GM12878 (cell line): ENCODE measurements around a stretch of chr7.

GRCh38 chr7:2787245-2787957 is 56.7 kb downstream of the GNA12 start:
- RAMPAGE, long total RNA = no peak
- RRBS, 2 experiments = no CpG with 5 or more reads among the region's 25 CpGs
CAGE:
- cytosol, long polyA minus RNA = no peak
- cytosol, long polyA plus RNA = no peak
- long polyA plus RNA = no peak
- nucleolus, long total RNA = no peak
- nucleus, long polyA plus RNA = no peak
- nucleus, long total RNA = no peak

GRCh38 chr7:2821148-2821869 is 22.8 kb downstream of the GNA12 start:
- RAMPAGE, long total RNA = no peak
- RRBS, 2 experiments = no CpG with 5 or more reads among the region's 12 CpGs
CAGE:
- cytosol, long polyA minus RNA = no peak
- cytosol, long polyA plus RNA = no peak
- long polyA plus RNA = no peak
- nucleolus, long total RNA = no peak
- nucleus, long polyA plus RNA = no peak
- nucleus, long total RNA = no peak

- RAMPAGE, long total RNA = no peak
- RRBS, 2 experiments = no CpG with 5 or more reads among the region's 11 CpGs
CAGE:
- cytosol, long polyA minus RNA = no peak
- cytosol, long polyA plus RNA = no peak
- long polyA plus RNA = no peak
- nucleolus, long total RNA = no peak
- nucleus, long polyA plus RNA = no peak
- nucleus, long total RNA = no peak
Observed at GRCh38 chr7:2880775-2881214, 36.7 kb upstream of the GNA12 start.

- RAMPAGE, long total RNA = no peak
- RRBS, 2 experiments = 41 to 62% methylated on average over 3 of the region's 14 CpGs
CAGE:
- cytosol, long polyA minus RNA = no peak
- cytosol, long polyA plus RNA = no peak
- long polyA plus RNA = no peak
- nucleolus, long total RNA = no peak
- nucleus, long polyA plus RNA = no peak
- nucleus, long total RNA = no peak
Observed at GRCh38 chr7:3028022-3028779, 15.5 kb downstream of the CARD11 start.

DNA sequence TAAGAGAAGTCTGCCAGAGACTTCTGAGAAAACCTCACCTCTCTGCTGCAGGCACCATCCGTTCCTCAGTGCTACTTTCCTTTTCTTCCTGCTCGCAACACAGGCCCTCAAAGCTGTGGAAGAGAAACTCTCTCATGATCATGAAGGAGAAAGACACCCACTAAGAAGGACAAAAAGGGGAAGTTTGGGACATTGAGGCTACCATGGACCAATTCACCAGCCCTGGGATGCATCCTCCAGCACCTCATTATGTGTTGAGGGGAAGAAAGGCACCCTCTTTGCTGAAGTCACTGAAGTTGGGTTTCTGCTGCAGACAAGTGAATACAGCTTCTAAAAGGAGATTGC is 77.0 kb upstream of the CARD11 start:
- RAMPAGE, long total RNA = no peak
- RRBS, 2 experiments = no CpG with 5 or more reads among the region's 2 CpGs
CAGE:
- cytosol, long polyA minus RNA = no peak
- cytosol, long polyA plus RNA = no peak
- long polyA plus RNA = no peak
- nucleolus, long total RNA = no peak
- nucleus, long polyA plus RNA = no peak
- nucleus, long total RNA = no peak

- RAMPAGE, long total RNA = no peak
- RRBS, 2 experiments = no CpG with 5 or more reads among the region's 6 CpGs
CAGE:
- cytosol, long polyA minus RNA = no peak
- cytosol, long polyA plus RNA = no peak
- long polyA plus RNA = no peak
- nucleolus, long total RNA = no peak
- nucleus, long polyA plus RNA = no peak
- nucleus, long total RNA = no peak
Observed at GRCh38 chr7:3216926-3217632, 84.0 kb upstream of the SDK1 start.

DNA sequence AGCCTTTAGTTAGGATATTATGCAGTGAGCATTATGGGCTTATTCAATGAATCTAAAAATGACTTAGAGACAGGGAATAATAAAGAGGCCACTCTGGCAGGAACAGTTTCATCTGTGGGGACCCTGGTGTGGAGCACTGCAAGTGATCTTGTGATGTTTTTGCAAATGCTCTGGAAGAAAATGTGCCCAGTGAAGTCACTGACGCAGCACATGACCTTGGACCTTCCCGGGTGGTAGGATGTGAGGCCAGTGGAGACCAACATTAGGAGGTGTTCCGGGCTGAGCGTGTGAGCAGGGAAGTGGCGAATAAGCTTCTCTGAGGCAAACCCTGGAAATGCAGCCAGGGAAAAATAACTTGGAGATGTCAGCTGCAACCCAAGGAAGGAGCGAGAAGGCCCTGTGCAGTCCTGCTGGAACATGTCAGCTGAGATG is 18.7 kb upstream of the SDK1 start:
- RAMPAGE, long total RNA = no peak
- RRBS, 2 experiments = 40 to 100% methylated on average over 1 to 2 of the region's 6 CpGs
CAGE:
- cytosol, long polyA minus RNA = no peak
- cytosol, long polyA plus RNA = no peak
- long polyA plus RNA = no peak
- nucleolus, long total RNA = no peak
- nucleus, long polyA plus RNA = no peak
- nucleus, long total RNA = no peak

DNA sequence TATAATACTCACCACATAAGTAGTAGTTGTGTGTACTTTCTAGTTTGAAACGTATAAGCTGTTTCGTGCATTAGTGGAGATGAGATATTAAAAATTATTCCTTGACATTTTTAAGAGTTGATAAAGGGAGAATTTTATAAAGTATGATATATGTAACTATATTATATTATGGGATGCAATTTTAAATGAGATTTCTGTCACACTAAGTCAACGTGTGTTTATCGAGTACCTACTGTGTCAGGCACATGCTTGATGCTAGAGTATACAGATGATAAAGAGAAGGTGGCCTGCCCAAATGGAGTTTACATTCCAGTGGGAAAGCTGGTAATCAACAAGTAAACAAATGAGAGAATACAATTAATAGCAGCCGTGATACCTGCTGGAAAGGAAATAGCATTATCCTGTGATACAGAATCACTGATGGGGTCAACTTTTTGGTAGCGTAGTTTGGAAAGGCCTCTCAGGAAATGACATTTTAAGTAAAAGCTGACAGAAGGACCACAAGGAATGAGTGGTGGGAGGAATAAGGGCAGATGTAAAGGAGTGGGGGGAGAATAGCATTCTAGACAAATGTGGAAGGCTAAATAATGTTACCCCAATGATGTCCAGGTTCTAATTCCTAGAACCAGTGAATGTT is 87.7 kb downstream of the SDK1 start:
- RAMPAGE, long total RNA = no peak
- RRBS, 2 experiments = no CpG with 5 or more reads among the region's 6 CpGs
CAGE:
- cytosol, long polyA minus RNA = no peak
- cytosol, long polyA plus RNA = no peak
- long polyA plus RNA = no peak
- nucleolus, long total RNA = no peak
- nucleus, long polyA plus RNA = no peak
- nucleus, long total RNA = no peak

DNA sequence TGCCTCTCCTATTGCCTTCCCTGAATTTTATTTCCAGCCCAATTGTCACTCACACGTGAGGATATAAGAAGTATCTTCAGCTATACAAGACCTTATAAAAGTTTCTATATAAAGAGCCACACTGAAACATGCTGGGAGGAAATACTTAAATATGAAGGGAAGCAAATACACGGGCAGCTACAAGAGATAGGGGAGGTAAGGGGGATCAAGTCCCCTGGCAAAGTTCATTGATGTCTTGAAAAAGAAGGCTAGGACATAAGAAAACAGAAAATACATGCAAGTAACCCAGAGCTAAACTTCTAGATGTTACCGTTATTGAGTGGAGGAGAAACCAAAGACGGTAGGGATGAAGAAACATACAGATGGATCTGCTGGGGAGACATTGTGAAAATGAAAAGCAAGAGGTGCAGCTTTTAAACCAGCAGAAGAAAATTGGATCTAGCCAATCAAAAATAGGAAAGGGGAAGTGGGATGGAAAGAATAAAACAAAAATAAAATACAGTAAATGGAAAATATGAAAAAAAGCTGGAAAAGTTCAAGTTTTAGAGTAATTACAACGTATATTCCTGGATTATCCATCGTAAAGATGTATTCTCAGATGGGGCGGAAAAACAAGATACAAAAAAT is 261.8 kb downstream of the SDK1 start:
- RAMPAGE, long total RNA = no peak
- RRBS, 2 experiments = no CpG with 5 or more reads among the region's 7 CpGs
CAGE:
- cytosol, long polyA minus RNA = no peak
- cytosol, long polyA plus RNA = no peak
- long polyA plus RNA = no peak
- nucleolus, long total RNA = no peak
- nucleus, long polyA plus RNA = no peak
- nucleus, long total RNA = no peak

- RAMPAGE, long total RNA = no peak
- RRBS, 2 experiments = no CpG with 5 or more reads among the region's 17 CpGs
CAGE:
- cytosol, long polyA minus RNA = no peak
- cytosol, long polyA plus RNA = no peak
- long polyA plus RNA = no peak
- nucleolus, long total RNA = no peak
- nucleus, long polyA plus RNA = no peak
- nucleus, long total RNA = no peak
Observed at GRCh38 chr7:4267608-4268169, 414.4 kb upstream of the FOXK1 start.

- RAMPAGE, long total RNA = no peak
- RRBS, 2 experiments = no CpG with 5 or more reads among the region's 15 CpGs
CAGE:
- cytosol, long polyA minus RNA = no peak
- cytosol, long polyA plus RNA = no peak
- long polyA plus RNA = no peak
- nucleolus, long total RNA = no peak
- nucleus, long polyA plus RNA = no peak
- nucleus, long total RNA = no peak
Observed at GRCh38 chr7:4700674-4701423, 18.8 kb downstream of the FOXK1 start.

DNA sequence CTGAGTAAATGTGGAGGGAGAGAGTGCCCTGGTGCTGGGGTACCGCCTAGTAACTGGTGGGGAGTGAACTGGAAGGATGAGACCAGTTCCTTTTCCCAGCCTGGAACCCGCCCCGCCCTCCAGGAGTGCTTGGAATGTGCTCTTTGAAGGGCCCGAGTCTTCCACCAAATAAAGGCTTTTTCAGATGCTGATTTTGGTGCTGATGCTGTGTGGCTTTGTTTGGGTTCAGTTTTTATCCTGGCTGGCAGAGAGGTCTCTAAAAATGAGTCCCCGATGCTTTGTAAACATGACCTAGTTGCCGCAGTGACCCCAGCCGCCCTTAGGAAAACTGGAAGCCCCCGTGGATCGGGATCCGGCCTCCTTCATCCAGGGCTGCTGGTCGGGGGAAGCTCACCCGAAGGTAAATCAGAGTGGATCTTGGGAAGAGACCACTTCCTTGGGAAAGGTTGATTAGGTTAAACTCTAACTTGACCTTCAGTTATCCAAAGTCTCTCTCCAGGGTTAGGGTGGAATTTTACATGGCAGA is 26.0 kb downstream of the FOXK1 start:
- RAMPAGE, long total RNA = no peak
- RRBS, 2 experiments = no CpG with 5 or more reads among the region's 12 CpGs
CAGE:
- cytosol, long polyA minus RNA = no peak
- cytosol, long polyA plus RNA = no peak
- long polyA plus RNA = no peak
- nucleolus, long total RNA = no peak
- nucleus, long polyA plus RNA = no peak
- nucleus, long total RNA = no peak

GRCh38 chr7:4713247-4713873 is 31.3 kb downstream of the FOXK1 start:
- RAMPAGE, long total RNA = no peak
- RRBS, 2 experiments = no CpG with 5 or more reads among the region's 27 CpGs
CAGE:
- cytosol, long polyA minus RNA = no peak
- cytosol, long polyA plus RNA = no peak
- long polyA plus RNA = no peak
- nucleolus, long total RNA = no peak
- nucleus, long polyA plus RNA = no peak
- nucleus, long total RNA = no peak

GRCh38 chr7:4819361-4819932 is 42.4 kb downstream of the PAPOLB start:
- RAMPAGE, long total RNA = no peak
- RRBS, 2 experiments = 57 to 66% methylated on average over 9 to 11 of the region's 27 CpGs
CAGE:
- cytosol, long polyA minus RNA = no peak
- cytosol, long polyA plus RNA = no peak
- long polyA plus RNA = no peak
- nucleolus, long total RNA = no peak
- nucleus, long polyA plus RNA = no peak
- nucleus, long total RNA = no peak

DNA sequence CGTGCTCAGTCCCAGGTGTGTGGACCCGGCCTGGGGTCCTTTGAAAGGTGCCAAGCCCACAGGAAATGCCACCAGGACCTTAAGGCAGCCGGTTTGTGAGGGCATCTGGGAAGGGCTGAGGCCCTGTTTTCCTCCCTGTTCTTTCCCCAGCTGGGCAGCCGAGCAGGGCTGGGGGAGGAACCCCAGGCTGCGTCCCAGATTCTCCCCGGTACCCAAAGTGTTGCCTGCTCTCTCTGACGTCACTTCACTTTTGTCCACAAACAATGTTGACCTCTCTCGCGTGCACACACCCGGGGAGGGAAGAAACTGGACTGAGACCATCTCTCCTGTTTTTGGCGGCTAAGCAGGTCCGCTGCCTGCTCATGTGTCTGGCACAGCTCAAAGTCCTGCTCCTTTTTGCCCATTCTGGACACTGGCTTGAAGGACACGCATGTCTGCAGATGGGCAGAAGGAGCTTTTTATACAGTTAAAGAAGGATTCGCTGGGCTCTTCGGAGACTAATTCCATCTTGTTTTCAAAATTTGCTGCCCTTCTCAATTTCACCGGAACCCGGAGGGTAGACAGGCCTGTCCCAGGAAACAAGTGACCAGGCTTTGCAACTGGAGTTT is 37.4 kb downstream of the PAPOLB start:
- RAMPAGE, long total RNA = no peak
- RRBS, 2 experiments = 47 to 48% methylated on average over 8 of the region's 17 CpGs
CAGE:
- cytosol, long polyA minus RNA = no peak
- cytosol, long polyA plus RNA = no peak
- long polyA plus RNA = no peak
- nucleolus, long total RNA = no peak
- nucleus, long polyA plus RNA = no peak
- nucleus, long total RNA = no peak

GRCh38 chr7:5144322-5144820 is 45.7 kb upstream of the WIPI2 start:
- RAMPAGE, long total RNA = no peak
- RRBS, 2 experiments = 2 to 20% methylated on average over 4 to 6 of the region's 27 CpGs
CAGE:
- cytosol, long polyA minus RNA = no peak
- cytosol, long polyA plus RNA = no peak
- long polyA plus RNA = no peak
- nucleolus, long total RNA = no peak
- nucleus, long polyA plus RNA = no peak
- nucleus, long total RNA = no peak

GRCh38 chr7:5212433-5212972 is 22.5 kb downstream of the WIPI2 start:
- RAMPAGE, long total RNA = no peak
- RRBS, 2 experiments = no CpG with 5 or more reads among the region's 12 CpGs
CAGE:
- cytosol, long polyA minus RNA = no peak
- cytosol, long polyA plus RNA = no peak
- long polyA plus RNA = no peak
- nucleolus, long total RNA = no peak
- nucleus, long polyA plus RNA = no peak
- nucleus, long total RNA = no peak

DNA sequence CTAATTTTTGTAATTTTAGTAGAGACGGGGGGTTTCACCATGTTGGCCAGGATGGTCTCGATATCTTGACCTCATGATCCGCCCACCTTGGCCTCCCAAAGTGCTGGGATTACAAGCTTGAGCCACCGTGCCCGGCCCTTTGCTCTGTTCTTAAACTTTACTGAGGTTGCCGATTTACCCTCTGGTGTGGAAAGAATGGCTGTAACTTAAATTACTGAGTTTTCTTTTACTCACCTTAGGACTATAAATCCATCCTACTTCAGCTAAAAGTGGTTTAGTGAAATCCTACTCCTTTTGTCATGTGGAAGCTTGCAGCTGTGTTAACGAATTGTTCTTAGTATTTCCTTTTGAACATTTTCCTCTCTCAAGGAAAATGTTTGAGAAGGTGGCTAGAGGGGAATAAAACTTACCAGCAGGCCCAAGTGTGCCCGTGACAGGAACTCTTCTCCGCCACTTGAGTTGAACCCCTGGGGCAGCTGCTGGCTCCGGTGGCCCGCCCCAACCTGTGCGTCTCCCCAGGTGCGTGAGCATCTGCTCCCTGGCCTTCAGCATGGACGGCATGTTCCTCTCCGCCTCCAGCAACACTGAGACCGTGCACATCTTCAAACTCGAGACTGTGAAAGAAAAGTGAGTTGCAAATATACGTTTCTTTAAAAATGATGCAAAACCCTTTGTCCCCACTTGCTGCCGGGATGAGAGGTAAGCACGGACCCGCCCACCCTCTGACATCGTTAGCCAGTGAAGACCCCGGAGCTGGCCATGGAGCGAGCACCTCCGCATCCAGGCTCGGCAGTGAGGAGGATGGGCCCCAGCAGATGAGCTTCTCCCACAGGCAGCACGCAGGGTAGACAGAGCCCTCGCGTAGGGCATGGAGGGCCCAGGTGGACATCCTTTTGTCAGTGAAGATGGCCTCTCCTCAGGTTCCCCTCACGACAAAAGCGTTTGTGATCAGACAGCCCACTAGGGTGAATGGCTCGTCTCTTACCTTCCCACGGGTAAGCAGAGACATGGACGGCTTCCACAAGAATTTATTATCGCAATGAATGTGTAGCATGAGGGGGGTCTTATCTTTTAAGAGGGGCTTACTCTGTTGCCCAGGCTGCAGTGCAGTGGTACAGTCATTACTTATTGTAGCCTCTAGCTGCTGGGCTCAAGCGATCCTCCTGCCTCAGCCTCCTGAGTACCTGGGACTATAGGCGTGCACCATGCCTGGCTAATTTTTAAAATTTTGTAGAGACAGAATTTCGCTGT is 35.7 kb downstream of the WIPI2 start:
- RAMPAGE, long total RNA = no peak
- RRBS, 2 experiments = 98% methylated on average over 5 of the region's 38 CpGs
CAGE:
- cytosol, long polyA minus RNA = no peak
- cytosol, long polyA plus RNA = no peak
- long polyA plus RNA = no peak
- nucleolus, long total RNA = no peak
- nucleus, long polyA plus RNA = no peak
- nucleus, long total RNA = no peak

GRCh38 chr7:5396416-5396873 is 27.2 kb downstream of the TNRC18 start:
- RAMPAGE, long total RNA = no peak
- RRBS, 2 experiments = no CpG with 5 or more reads among the region's 7 CpGs
CAGE:
- cytosol, long polyA minus RNA = no peak
- cytosol, long polyA plus RNA = no peak
- long polyA plus RNA = no peak
- nucleolus, long total RNA = no peak
- nucleus, long polyA plus RNA = no peak
- nucleus, long total RNA = no peak

DNA sequence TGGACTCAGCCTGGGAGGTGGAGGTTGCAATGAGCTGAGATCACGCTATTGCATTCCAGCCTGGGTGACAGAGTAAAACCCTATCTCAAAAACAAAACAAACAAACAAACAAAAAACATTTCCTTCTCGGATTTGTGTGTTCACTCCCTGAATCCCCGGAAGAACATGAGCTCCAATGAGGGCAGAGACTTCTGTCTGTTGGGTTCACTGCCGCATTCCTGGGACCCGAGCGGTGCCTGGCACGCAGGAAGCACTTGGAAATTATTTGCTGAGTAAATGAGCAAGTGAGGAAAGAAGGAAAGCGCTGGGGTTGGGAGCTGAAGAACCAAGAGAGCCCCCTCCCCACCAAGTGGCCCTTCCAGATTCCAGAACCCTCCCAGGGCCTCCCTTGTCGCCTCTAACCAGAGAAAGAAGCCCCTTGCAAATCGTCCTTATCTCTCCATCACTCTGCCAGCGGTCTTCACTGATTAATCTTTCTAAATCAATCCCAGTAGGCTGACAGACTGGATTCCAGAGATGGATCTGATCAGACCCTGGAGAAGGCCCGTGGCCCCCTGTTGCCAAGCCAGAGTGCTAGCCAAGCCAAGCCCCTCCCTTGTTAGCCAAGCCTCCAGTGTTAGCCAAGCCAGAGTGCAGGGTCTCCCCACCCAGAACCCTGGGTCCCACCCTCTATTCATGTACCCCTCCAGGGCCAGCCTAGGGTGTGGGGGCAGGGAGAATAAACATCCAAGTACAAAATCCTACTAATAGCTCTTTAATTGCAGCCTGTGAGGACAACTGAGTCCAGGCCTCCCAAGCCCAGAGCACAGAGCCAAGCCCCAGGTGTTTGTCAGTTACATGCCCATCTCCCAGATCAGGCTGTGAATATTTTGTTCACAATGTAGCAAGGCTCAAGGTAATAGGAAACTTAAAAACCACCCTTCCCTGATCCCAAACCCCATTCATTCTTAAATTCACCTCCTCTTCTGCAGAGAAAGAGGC is 6.0 kb downstream of the TNRC18 start:
- RAMPAGE, long total RNA = no peak
- RRBS, 2 experiments = no CpG with 5 or more reads among the region's 12 CpGs
CAGE:
- cytosol, long polyA minus RNA = no peak
- cytosol, long polyA plus RNA = no peak
- long polyA plus RNA = no peak
- nucleolus, long total RNA = no peak
- nucleus, long polyA plus RNA = no peak
- nucleus, long total RNA = no peak